Helper T cell (primary cell): ENCODE measurements around a stretch of chr16.

DNA sequence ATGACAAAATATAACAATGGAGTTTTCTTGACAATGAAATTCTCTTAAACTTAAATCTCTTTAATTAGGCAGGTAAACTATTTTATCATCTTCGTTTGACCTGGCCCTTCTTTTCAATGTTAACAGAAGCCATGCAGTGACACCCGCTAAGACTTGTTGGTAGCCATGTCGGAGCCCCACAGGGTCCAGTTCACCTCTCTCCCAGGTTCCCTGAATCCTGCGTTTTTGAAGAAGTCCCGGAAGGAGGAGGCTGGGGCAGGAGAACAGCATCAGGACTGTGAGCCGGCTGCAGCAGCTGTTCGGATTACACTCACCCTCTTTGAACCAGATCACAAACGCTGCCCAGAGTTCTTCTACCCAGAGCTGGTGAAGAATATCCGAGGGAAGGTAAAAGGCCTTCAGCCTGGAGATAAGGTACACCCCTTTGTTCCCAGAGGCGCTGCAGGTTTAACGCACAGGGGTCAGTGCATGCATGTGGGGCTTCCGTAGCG is 5.5 kb downstream of the UBN1 start:
- PRO-cap, 2 experiments = no peak in any of the 2 experiments

DNA sequence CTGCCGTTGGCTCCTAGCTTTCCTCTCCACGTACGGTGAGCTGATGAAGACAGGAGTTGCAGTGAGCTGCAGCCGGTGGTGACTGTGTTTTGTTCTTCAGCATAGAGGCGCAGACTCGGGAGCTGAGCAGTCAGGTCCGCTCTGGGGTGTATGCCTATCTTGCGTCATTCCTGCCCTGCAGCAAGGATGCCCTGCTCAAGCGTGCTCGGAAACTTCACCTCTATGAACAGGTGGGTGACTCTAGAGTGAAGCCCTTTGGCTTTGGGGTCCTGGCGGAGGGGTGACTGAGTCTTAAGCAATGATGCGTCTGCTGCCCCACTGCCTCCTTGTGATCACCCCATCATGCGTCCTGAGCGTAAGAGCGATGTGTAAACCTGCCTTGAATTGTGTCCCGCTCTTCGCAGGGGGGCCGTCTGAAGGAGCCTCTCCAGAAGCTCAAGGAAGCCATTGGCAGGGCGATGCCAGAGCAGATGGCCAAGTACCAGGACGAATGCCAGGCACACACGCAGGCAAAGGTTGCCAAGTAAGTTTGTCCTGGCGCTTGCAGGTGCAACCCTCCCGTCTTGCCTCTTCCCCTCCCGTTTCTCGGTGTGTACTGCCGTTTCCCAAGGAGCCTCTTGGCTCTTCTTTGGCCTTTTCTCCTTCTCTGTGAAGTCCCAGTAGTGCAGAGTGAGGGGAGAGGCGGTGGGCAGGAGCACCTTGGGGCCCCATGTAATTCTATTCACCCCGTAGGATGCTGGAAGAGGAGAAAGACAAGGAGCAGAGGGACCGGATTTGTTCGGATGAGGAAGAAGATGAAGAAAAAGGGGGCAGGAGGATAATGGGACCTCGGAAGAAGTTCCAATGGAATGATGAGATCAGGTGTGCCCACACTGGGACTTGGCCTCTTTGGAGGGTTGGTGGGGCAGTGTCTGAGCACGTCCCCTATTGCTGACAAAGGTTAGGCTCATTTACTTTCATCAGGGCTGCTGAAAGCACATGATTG is 23.1 kb downstream of the UBN1 start:
- PRO-cap, 2 experiments = no peak in any of the 2 experiments

GRCh38 chr16:4890076-4890917 is 43.0 kb downstream of the UBN1 start:
- PRO-cap, 2 experiments = no peak in any of the 2 experiments

DNA sequence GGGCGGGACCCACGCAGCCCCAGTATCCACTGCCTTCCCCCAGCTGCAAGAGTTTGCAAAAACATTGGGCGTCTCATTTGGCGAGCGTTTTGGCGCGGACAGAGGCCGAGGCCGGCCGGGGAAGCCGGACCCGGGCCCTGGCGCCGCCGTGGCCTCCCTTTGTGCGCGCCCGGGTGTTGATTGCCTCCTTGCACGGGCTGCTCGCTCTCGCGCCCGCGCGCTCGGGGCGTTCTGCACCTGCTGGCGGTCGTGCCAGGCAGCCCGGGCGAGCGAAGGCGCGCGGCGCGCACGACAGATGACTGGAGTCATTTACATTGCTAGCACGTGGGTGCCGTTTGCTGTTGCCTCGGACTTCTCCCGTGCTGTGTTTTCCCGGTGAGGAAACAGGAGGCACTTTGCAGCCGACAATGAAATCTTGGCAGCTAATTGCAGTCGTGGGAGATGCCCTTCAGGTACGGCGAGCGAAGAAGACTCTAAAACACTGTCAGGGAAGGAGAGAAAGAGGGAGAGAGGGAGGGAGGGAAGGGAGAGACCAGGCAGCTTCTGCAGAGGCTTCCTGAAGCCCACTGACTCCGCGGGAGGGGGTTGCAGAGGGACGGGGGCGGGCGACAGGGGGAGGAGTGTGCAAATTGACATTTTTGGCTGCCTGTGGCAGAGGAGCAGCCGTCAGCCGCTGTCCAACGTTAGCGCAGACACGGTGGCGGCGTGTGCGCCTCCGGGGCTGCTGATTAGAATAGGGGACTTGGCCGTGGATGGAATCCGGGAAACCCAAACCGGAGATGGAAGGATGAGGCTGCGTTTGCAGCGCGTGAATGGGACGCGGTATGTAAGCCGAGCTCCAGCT is 464.5 kb downstream of the RBFOX1 start:
- PRO-cap, 2 experiments = no peak in any of the 2 experiments

DNA sequence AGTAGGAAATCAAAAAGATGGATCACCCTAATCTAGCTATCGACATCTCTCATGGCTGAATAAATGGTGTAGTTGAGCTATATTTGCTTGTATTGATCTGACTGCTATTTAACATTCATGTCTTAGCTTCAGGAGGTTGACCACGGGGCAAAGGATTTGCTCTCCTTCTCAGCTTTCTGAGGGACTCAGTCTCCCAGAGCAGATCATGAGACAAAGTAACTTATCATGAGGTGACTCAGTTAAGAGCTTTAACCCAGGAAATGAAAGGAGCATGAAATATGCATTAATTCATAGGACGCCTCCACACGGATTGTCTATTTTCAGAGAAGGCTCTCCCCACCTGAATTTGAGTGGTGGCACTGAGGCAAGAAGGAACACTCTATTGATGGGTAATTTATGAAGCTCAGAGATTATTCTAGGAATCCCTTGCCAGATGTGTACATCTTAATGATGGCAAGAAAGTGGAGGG is 1257.1 kb downstream of the TMEM114 start:
- PRO-cap, 2 experiments = no peak in any of the 2 experiments

GRCh38 chr16:8108646-8109947 is 481.2 kb downstream of the TMEM114 start:
- PRO-cap, 2 experiments = no peak in any of the 2 experiments

GRCh38 chr16:8113151-8113516 is 477.2 kb downstream of the TMEM114 start:
- PRO-cap, 2 experiments = no peak in any of the 2 experiments

- PRO-cap, 2 experiments = no peak in any of the 2 experiments
These were observed 38.9 kb downstream of the TMEM114 start for GRCh38 chr16:8551314-8551889.

DNA sequence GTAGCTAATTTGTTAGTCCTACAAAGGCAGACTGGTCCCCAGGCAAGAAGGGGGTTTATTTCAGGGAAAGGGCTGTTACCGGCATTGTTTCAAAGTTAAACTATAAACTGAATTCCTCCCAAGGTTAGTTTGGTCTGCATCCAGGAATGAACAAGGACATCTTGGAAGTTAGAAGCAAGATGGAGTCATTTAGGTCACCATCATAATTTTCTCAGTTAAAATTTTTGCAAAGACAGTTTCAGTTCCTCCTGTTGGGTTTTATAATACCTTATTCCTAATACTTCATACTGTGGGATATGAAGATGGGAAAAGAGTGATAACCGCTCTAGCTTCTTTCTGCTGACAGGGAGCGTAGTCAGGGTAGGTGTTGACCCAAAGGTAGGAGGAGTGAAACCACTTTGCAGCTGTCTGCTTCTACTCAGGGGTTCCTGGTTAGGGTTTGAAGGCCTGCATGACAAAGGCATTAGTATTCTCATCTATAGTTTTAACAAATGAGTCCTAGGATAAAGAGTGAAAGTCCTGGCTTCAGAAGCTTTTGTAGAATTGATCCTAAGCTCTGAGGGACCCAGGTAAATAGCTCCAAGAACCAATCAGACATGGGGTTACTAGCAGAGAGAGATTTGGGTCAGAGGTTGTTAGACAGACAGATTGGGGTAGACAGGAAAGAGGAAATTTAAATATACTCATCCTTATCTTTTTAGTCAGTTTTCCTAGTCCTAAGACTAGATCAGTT is 24.9 kb downstream of the PMM2 start:
- PRO-cap, 2 experiments = no peak in any of the 2 experiments

DNA sequence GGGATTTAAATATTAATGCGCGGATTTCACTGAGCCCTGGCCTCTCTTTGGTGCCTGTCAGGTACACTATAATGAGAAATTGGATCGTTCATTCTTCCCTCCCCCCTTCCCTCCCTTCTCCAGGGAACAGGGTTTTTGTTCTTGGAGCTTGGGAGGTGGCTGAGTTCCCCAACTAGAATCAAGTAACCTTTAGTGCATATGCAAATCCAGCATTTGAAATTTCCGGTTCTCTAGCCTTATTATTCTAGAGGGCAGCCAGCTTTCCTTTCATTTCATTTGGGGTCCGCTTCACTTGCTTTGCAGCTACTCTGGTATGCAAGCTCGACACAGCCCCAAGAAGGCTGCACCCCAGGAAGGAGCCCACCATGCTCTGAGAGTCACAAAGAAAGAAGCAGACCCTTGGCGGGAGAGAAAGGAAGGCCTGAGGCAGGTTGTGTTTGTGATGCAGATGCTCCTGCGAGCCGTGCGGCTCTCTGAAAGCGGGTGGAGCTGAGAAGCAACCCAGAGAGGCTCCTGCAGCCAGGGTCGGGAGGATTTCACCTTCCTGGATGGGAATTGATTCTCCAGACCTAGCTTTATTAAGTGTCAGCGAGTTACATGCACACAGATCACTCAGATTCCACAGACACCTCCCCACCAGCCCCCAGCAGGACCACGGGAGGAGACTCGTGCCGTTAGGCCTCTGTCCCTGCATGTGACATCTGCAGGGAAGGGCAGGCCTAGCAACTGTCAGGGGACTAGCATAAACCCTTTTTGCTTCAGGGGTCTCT is 34.4 kb downstream of the PMM2 start:
- PRO-cap, 2 experiments = no peak in any of the 2 experiments

- PRO-cap, 2 experiments = no peak in any of the 2 experiments
These were observed 26.7 kb downstream of the CARHSP1 start for GRCh38 chr16:8842084-8842470.

GRCh38 chr16:8847722-8848802 is 20.7 kb downstream of the CARHSP1 start:
- PRO-cap, 2 experiments = no peak in any of the 2 experiments

- PRO-cap, 2 experiments = no peak in any of the 2 experiments
These were observed 4.1 kb downstream of the LITAFD start for GRCh38 chr16:8886082-8886838.

- PRO-cap, 2 experiments = no peak in any of the 2 experiments
These were observed 12.5 kb downstream of the LITAFD start for GRCh38 chr16:8894333-8895398.

GRCh38 chr16:9125259-9125928 is 34.0 kb downstream of the HAPSTR1 start:
- PRO-cap, 2 experiments = no peak in any of the 2 experiments

DNA sequence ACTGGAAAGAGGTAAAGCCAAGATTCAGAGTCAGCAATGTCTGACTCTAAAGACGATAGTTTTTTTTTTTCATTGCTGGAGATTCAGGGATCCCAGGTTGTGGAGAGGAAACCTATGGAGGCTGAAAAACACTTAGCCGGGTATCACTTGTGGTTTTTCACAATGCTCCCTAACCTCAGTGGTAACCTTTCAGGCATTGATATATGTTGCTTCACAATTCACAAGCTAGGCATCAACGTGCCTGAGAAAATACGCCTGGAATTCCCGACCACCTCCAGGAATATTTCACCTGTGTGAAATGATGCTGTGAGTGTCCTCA is 455.9 kb downstream of the GRIN2A start:
- PRO-cap, 2 experiments = no peak in any of the 2 experiments

DNA sequence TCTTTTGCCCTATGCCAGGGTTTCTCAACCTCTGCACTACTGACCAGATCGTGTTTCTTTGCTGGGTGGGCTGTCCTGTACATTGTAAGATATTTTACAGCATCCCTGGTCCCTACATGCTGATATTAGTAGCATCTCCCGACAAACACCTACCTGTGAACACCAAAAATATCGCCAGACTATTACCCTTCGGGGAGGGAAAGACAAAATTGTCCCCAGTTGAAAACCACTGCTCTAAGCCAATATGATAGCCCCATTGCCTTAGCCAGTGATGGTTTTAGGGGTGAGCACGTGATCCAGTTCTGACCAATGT is 136.4 kb downstream of the GRIN2A start:
- PRO-cap, 2 experiments = no peak in any of the 2 experiments

DNA sequence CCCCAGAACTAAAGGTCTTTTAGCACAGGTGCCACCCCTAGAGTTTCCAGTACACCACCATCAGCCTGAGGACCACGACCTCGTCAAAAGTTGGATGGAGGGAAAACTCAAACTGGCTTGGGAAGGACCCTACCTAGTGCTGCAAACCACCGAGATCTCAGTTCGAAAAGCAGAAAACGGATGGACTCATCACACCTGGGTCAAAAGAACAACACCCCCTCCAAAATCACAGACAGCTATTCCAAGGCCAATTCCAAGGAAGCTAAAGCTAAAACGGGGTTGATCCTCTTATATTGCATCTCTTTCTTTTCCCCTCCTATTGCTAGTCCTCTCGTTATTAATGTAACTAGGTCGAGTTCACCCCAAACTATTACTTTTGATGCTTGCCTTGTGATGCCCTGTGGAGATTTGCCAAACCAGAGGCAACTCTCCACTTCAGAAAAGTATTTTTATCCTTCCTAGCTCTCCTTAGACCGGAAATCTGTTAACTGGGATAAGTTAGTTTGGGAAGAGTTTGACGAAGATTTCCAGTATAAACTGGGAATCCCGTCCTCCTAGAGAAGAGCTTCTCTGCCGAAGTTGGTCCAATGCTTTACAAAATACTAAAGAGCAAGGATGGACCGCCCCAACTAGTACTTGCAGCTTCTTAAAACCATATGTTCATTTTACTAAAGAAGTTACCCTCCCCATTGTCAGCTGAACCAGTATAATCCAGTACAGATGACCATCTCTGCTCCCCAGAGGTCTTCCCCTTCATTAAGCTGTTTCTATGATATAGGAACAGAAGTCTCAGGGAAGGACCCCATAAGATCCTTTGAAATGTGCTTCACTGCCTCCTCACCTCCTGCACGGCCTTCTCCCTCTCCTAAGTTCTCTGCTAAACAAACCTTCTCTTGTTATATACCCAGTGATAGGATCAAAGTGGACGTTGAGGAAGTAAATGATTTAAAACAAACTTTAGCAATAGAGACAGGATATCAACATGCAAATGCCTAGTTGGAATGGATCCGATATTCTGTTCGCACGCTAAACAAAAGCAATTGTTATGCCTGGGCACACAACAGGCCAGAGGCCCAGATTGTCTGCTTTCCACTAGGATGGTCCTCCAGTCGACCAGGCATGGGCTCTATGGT is 87.9 kb downstream of the EMP2 start:
- PRO-cap, 2 experiments = no peak in any of the 2 experiments

- PRO-cap, 2 experiments = no peak in any of the 2 experiments
These were observed 48.9 kb downstream of the EMP2 start for GRCh38 chr16:10531390-10531957.

GRCh38 chr16:10576420-10577062 is 3.9 kb downstream of the EMP2 start:
- PRO-cap, 2 experiments = no peak in any of the 2 experiments